Thoracic aorta endothelial cell (primary cell): Measurements from ENCODE around the genes PDPR and HYDIN.

DNA sequence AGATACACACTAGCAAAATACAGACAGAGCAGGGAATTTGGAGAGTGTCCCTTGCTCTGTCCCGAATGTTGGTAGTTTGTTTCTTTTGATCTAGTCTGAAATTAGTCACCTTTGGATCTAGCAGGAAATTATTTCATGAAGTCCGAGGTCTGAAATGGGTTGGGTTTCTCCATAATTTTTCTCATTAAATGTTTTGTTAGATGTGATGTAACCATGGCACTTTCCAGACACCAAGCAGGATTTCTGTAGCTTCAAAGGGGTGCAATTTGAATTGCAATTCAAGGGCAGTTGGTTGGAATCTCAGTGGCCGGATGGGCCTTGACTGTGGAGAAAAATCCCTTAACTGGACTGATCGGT lies 78.5 kb downstream of the WWP2 start:
- CAGE, long polyA plus RNA, result no peak

DNA sequence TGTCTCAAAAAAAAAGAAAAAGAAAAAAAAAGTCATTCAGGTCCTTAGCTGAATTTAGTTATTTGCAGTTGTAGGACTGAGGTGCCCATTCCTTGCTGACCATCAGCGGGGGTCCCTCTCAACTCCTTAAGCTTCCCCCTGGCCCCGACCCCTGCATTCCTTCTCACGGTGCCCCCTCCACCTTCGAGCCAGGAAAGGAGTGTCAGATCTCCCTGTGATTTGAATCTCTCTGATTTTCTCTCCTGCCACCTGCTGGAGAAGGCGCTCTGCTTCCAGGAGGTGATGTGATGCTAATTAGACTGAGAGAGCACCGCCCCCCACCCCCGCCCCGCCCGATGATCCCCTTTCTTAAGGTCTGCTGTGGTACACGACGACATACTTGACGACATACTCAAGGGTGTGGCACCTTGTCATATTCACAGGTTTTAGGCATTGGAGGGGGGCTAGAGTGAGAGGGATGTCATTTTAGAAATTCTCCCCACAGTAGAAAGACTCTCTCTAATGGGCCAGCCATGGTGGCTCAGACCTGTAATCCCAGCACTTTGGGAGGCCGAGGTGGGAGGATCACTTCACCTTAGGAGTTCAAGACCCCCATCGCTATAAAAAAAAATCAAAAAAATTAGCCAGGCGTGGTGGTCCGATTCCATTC lies 91.5 kb upstream of the CLEC18A start:
- CAGE, long polyA plus RNA, result no peak

DNA sequence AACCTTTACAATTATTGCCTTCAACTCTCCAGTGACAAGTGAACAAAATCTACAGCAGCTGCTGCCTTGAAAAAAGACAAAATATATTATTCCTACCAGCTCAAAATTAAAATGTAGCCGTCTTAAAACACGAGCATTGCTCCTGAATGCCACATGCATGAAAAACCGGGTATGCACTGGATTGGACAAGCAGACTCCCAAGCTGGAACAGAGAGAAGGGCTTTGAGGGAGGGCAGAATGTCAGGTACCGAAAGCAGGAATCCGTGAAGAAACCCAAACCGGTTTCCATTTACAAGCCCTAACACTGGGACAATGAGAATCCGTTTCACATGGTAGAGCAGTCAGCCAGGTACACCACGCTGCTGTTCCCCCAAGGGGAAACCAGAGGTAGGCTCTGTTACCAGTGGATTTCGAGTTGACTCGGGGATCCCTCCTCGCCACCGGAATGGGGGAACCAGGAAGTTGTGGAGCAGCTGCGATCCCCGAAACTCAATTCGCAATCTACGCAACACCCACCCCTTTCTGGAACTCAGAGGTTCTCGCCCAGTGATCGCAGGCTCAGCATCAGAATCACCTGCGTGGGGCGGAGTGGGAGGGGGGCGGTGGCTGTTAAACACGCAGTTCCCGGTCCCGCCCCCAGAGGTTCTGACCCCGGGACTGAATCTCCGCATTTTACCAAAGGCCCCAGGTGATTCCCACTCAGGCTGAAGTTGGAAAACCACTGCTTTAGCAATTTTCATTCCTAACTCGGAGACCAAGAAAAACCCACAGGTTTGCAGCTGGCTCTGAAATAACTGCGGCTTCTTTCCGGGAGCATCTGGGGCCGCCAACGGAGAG lies 49.3 kb upstream of the PDPR start:
- CAGE, long polyA plus RNA, result no peak

GRCh38 chr16:70113782-70115164 lies at the start of gene PDPR:
PDPR (plus strand) TSS chr16:70114332.
- CAGE, long polyA plus RNA, result no peak

DNA sequence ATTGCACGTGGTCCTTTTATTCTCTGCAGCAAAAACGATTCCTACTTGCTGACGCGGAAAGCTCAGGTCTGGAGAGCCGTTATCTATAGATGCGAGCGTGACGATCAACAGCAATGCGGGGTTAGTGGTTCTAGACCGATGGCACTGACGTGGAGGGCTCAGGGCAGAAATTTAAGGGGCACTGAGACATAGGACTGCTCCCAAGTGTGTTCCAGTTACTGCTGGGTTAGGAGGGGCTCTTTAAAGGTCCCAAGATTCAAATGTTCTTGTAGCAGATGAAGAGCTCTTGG lies 596 bp upstream of the EXOSC6 start:
- CAGE, long polyA plus RNA, result no peak

DNA sequence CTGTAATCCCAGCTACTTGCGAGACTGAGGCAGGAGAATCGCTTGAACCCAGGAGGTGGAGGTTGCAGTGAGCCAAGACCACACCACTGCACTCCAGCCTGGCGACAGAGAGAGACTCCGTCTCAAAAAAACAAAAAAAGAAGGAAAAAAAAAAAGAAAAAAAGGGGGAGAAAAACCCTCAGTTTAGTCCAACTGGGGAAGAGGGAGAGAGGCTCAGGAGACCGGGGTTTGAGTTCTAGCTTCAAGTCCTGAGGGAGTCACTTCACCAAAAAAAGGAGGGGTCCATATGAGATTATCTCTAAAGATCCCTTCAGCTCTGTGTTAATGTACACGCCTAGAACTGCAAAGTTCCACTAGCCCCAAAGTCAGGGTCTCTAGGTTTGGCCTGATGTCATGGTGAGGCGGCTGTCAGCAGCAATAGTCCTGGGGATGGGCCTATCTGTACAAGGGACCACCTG lies 6.0 kb downstream of the AARS1 start:
- CAGE, long polyA plus RNA, result no peak

DNA sequence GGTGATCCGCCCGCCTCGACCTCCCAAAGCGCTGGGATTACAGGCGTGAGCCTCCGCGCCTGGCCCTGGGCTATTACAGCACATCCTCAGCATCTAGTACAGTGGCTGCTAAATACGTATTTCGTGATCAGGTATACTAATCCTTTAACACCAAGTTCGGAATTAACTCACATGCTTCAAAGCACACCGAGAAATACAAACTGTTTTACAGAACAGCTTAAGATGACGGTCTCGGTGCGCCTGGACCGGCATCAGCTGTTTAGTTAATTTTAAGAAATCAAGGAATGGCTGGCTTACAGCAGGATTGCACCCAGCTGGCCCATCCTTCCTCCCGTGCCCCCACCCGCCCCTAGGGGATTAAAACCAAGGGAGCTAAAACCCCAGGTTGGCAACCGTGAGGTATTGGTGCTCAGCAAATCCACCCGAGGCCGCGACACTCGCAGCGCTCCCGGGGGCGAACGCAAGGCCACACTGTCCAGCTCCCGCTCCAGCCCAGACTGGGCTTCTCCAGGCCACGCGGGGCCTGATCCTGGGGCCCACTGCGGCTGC lies 430 bp downstream of the AARS1 start:
- CAGE, long polyA plus RNA, result no peak

- CAGE, long polyA plus RNA, result no peak
Observed at GRCh38 chr16:70403793-70404304, 35.1 kb downstream of the ST3GAL2 start.

- CAGE, long polyA plus RNA, result no peak
Observed at GRCh38 chr16:70526379-70527078, 2.9 kb downstream of the SF3B3 start.

- CAGE, long polyA plus RNA, result no peak
Observed at GRCh38 chr16:70561414-70562092, 37.9 kb downstream of the SF3B3 start.

- CAGE, long polyA plus RNA, result no peak
Observed at GRCh38 chr16:70573315-70574519, 50.1 kb downstream of the SF3B3 start.

DNA sequence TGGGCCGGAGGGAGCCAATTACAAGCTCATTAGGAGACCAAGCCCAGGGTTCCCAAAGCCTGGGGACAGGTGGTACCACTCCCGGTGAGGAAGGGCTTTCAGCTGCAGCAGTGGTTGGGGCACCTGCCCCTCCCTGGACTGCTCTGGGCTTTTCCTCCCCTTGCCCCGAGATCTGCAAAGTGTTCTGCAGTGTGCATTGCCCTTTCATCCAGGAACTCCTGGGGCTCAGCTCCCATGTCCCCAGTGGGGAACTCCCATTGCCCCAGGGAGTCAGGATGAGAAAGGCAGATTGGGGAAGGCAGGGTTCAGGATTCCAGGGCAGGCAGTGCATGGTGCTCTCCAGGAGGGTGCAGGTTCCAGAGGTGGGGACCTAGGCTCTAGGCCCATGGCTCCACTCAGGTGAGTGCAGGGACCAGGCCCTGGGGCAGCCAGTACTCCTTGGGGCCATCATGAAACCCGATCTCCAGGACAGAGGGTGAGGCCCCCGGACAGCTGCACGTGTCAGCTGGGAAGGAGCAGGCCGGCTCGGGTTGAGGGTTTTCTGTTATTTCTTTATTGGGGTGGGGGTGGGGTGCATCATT lies 1.1 kb upstream of the MTSS2 start:
- CAGE, long polyA plus RNA, result no peak

GRCh38 chr16:70710678-70712054 lies 25.3 kb upstream of the MTSS2 start:
- CAGE, long polyA plus RNA, result no peak

GRCh38 chr16:70726963-70727281 lies 41.1 kb upstream of the MTSS2 start:
- CAGE, long polyA plus RNA, result no peak

GRCh38 chr16:70737439-70738383 lies 51.9 kb upstream of the MTSS2 start:
- CAGE, long polyA plus RNA, result no peak

DNA sequence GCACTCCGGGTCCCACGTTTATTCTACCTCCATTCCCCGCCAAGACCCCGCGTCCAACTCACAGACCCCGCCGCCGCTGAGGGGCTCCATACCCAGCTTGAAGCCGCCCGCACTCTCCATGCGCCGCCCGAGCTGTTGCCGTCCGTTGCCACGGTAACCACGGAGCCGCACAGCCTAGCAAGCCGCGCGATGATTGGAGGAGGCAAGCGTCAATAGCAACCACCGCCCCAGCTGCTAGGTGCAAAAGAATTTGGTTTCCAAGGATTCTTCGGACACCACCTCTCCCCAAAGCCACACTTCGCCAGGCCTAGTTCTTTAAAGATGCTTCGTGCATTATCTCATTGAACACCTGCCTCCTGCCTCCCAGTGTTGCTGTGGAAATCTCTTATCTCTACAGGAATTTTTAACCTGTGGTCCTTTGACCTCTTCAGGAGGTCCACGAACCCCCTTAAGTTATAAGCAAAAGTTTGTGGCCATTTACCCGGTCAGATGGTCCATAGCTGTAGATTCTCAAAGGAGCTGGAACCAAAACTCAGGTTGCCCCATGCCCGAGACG lies at the start of gene HYDIN:
Gene HYDIN (minus strand): TSS at position 155 of the 556 bp plus-strand sequence.
- CAGE, long polyA plus RNA, result no peak

- CAGE, long polyA plus RNA, result no peak
Observed at GRCh38 chr16:71449061-71450103, 7.5 kb upstream of the TLE7 start.

GRCh38 chr16:71513286-71514328 lies 12.6 kb upstream of the CHST4 start:
- CAGE, long polyA plus RNA, result no peak

DNA sequence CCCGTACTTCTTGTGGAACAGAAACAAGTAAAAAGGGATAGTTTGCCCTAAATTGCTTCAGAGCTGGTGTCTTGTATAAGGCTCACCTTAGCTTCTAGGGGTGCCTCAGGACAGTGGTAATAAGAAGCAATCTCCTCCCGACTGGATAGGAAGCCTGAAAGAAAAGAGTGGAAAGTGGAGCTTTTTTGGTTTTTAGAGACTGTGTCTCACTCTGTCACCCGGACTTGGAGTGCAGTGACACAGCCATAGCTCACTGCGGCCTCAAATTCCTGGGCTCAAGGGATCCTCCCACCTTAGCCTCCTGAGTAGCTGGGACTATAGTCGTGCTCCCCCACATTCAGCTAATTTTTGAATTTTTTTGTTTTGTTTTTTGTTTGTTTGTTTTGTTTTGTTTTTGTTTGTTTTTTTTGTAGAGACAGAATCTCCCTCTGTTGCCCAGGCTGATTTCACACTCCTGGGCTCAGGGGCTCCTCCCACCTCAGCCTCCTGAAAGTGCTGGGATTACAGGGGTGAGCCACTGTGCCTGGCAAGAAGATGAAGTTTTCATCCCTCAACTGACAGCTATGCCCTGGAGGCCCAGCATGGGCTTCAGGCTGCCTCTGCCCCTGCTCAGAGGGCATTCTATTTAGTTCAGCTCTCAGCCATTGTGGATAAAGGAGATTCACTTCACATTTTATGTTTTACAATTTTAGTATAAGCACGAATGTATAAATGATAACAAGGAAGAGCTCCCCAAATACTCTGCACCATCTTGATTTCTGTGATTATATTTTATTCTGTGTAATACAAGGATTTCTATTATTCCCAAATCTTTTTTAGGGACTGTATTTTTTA lies 3.2 kb downstream of the TAT start:
- CAGE, long polyA plus RNA, result no peak

DNA sequence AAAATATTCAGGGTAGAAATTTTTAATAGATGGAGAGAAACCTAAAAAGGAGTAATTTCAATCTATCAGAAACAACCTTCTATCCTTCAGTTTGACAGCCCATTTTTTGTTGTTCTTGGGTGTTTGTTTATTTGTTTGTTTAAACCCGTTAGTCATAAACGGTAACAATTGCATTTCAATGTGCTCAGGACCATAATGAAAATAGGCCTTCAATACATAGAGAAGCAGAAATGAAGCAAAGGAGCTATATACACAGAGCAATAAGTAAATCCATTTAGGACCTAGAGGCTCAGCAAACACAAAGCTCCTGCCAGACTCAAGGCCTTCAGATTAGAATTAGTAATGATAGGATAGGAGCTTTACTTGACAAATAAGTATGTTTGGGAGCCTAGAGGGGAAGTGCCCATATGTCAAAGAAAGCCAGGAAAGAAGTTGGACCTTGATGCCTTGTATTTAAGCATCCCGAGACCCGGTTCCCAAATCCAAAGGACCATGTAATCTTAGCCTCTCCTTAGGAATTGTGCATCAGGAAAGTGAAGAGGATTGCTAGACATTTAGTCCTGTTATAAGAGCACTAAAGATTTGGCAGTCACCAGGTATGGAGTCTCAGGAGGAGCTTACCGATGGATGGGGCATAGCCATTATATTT lies 1.5 kb downstream of the TAT start:
- CAGE, long polyA plus RNA, result no peak